ENCODE measurements around a stretch of chr7.

DNA sequence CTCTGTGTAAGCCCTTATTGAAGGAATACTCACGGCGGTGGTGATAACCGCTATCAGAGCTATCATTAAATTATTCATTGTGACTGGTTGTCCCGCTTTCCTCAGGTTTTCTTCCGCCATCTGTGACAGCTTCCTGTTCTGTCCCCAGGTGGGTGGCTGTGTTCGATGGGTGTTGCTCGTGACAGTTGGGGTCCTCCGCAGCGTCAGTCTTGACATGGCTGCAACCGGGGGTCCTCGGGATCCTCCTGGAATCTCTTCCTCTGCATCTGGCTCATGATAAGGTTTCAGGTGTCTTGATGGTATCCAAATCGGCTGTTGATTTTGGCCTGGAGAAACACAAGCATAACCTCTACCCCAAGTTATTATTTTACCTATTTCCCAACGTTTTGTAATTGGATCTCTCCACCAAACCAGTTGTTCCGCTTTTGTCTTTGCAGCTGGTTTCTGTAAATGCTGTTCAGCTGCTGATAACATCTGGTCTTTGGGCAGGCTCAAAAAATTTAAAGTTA, 58.2 kb upstream of the INSIG1 start:
- PRO-cap, 2 experiments: no peak in any of the 2 experiments

GRCh38 chr7:155296022-155296656, 1.5 kb upstream of the INSIG1 start:
- PRO-cap, 2 experiments: no peak in any of the 2 experiments

GRCh38 chr7:155299087-155299952, 1.6 kb downstream of the INSIG1 start:
- PRO-cap, 2 experiments: peak in 1 of 2 experiments; most common plus-strand start chr7:155299143 (in 1)

GRCh38 chr7:155308686-155309122, 11.0 kb downstream of the INSIG1 start:
- PRO-cap, 2 experiments: no peak in any of the 2 experiments

DNA sequence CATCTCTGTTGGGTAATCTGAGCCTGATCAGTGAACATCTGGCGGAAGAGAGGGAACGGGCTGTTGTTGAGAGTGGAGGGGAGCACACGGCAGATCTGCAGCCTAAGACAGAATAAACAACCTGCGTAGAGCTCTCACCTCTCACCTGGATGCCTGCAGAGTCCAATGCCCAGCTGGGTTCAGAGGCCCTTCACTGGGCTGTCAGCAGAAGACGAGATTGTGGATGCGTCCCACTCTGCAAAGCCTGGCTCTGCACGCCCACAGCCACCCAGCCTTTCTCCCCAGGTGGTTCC, 36.1 kb downstream of the INSIG1 start:
- PRO-cap, 2 experiments: no peak in any of the 2 experiments

- PRO-cap, 2 experiments: no peak in any of the 2 experiments
These were observed 8.9 kb downstream of the EN2 start for GRCh38 chr7:155466715-155467290.

GRCh38 chr7:155468244-155468968, 10.5 kb downstream of the EN2 start:
- PRO-cap, 2 experiments: no peak in any of the 2 experiments

DNA sequence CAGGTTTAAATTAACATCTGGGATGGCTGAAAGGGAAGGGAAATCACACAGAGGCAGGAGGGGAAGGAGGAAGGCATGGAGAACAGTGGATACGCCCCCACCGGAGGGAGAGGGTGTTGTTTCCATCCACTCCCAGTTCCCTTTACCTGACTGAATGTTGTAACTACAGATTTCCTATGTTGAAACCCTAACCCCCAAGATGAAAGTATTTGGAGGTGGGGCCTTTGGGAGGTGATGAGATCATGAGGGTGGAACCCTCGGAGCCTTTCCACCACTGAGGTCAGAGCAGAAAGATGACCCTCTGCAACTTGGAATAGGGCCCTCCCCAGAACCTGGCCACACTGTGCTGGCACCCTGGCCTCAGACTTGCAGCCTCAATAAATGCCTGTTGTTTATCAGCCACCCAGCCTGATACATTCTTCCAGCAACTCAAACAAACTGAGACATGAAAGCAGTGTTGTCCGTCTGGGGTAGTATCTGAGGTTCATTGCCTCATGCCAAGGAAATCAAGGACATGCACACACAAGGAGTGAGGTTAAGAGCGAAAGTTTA, 48.7 kb upstream of the CNPY1 start:
- PRO-cap, 2 experiments: no peak in any of the 2 experiments

DNA sequence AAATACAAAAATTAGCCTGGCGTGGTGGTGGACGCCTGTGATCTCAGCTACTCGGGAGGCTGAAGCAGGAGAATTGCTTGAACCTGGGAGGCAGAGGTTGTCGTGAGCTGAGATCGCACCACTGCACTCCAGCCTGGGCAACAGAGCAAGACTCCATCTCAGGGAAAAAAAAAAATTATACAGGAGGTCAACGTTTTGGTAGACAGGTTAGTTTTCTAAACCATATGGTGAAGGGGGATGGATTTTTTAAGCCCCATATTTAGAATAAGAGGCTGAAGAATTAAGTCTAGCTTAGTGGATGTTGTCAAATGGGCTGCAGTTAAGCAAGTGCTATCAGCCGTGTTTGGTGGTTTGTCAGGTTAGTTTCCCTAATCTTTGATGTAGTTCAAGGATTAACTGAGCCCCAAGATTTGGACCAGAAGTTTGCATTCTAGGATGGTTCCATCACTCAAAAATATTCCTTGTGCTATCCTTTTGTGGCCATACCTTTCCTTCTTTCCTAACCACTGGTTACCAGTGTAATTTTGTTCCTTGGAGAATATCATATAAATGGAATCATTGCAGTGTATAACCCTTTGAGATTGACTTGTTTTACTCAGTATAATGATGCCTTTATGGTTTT, 53.9 kb downstream of the RBM33 start:
- PRO-cap, 2 experiments: no peak in any of the 2 experiments

DNA sequence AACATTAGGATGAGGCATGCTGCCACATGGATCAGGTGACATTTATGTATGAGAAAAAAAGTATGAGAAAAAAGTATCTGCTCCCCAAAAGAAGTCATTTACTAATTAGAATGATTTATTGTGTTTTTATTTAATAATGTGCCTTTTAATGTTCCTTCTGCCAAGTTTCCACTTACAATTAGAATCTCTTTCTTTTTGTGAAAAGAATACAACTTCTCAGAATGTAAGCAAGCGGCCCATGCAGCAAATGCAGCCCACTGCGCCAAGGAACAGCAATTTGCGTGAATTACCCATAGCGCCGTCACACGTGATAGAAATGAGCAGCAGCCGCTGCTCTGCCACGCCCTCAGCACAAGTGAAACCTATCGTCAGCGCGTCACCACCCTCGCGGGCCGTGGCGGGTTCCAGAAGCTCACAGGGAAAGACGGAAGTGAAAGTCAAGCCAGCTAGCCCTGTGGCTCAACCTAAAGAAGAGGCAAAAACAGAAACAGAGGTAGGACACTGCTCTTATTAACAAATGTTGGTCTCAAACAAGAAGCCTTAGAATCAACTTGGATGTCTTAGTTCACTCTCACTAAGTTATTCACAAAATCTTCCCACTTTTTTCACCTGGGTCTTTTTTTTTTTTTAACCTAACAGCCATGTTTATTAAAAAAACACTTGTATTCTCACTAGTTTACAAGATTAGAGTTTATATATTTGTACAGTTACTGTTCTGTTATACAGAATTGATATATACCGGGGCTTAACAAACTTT, 70.5 kb downstream of the SHH start:
- PRO-cap, 2 experiments: no peak in any of the 2 experiments

DNA sequence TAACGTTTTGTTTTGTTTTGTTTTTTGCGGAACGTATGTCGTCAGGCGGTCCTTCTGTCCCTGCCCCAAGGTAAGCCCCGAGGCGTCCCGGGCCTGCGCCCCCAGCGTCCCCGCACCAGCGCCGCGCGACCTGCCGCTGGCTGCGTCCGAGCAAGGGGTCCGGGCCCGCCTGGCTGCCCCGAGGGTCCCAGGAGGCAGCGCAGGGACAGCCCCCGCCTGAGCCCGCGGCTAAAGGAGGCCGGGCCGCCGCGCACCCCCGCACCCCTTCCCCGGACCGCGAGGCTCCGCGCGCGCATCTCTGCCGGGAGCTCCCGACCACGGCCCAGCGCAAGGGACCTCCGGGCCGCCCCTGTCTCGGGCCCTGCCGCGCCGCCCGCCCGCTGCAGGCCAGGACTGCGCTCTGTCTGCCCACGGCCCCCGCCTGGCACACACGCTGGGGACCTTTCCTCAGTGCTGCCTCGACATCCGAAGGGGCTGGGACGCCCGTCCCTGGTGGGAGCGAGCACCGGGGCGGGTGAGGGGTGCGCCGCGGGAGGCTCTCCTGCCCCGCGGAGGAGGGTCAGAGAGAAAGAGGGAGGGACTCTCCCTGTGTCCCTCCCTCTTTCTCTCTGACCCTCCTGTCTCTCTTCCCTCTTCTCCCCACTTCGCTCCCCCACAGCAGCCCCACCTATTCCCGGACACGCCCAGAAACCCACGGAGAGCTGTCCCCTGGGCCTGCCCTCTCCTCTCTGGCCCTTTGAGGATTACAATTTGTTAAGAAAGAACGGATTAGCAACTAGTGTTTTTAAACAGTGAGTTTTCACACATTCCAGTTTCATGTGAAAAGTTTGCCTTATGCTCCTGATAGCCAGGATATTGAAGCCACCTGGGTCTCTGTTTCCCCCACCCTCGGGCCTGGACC, 24.9 kb downstream of the SHH start:
- PRO-cap, 2 experiments: no peak in any of the 2 experiments

GRCh38 chr7:155811540-155811939, 723 bp downstream of the SHH start:
- PRO-cap, 2 experiments: no peak in any of the 2 experiments

DNA sequence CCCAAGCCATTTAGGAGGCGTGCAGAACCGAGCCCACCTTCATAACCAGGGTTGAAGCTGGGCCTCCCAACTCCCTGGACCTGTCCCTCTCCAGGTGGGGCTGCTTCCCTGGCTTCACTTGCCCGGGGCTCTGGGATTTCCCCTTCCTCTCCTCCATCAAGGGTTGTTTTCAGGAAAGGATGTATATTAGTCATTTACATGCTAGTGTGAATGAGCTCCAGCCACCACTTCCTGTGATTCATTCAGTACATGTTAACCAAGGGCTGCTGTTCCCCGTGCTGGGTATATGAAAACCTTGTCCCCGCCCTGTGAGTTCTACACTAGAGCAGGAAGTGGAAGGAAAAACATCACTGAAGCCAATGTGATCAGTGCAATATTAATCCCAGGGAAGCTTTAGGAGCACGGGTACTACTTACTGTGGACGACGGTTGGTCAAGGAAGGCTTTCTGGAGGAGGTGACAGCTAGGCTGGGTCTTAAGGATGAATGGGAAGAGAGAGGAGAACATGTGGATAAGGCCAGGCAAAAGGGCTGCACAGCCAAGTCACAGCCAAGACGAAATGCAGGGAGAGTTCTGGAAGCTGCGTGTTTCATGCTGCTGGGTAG, 150.1 kb upstream of the SHH start:
- PRO-cap, 2 experiments: no peak in any of the 2 experiments

DNA sequence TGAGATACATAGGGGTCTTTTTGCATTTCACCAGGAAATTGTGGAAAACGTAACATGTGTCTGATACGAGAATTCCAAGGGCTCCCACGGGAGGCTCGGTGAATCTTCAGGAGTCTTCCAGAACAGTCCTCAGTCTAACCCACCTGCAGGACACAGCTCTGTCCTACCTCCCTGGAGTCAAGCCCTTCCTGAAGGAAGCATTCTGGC, 105.2 kb upstream of the RNF32 start:
- PRO-cap, 2 experiments: no peak in any of the 2 experiments

- PRO-cap, 2 experiments: no peak in any of the 2 experiments
These were observed 122.3 kb downstream of the RNF32 start for GRCh38 chr7:156762780-156763395.

GRCh38 chr7:156818152-156818618, 74.8 kb downstream of the LMBR1 start:
- PRO-cap, 2 experiments: no peak in any of the 2 experiments

GRCh38 chr7:157000458-157000994, 9.9 kb downstream of the MNX1 start:
- PRO-cap, 2 experiments: no peak in any of the 2 experiments

DNA sequence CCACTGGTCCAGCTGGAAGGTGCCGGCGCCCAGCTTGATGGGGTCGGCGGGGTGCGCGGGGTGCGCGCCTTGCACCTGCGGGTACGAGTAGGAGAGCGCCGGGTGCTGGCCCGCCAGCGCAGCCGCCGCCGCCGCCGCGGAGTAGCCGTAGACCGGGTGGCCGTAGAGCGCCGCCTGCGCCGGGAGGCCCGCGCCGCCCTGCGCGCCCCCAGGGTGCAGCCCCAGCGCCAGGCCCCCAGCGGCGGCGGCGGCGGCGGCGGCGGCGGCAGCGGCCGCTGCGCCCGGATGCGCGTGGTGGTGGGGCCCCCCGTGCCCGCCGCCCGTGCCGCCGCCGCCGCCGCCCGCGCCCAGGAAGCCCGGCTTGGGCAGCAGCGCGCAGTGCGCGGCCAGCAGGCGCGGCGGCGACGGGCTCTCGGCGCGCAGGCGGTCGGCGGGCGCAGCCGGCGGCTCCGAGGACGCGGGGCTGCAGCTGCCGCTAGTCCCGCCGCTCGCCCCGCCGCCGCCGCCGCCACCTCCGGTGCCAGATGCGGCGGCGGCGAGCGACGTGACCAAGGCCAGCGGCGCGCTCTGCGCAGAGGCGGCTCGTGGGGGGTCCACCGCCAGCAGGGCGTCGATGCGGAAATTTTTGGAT, 636 bp downstream of the MNX1 start:
- PRO-cap, 2 experiments: no peak in any of the 2 experiments

- PRO-cap, 2 experiments: no peak in any of the 2 experiments
These were observed 95.0 kb upstream of the DNAJB6 start for GRCh38 chr7:157241679-157242373.

- PRO-cap, 2 experiments: no peak in any of the 2 experiments
These were observed 88.5 kb upstream of the DNAJB6 start for GRCh38 chr7:157248268-157248784.